ENCODE results near the gene RAN.

DNA sequence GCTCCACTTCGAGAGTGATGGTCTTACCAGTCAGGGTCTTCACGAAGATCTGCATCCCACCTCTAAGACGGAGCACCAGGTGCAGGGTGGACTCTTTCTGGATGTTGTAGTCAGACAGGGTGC, 2.2 kb downstream of the UBC start:
- PRO-cap = no peak

DNA sequence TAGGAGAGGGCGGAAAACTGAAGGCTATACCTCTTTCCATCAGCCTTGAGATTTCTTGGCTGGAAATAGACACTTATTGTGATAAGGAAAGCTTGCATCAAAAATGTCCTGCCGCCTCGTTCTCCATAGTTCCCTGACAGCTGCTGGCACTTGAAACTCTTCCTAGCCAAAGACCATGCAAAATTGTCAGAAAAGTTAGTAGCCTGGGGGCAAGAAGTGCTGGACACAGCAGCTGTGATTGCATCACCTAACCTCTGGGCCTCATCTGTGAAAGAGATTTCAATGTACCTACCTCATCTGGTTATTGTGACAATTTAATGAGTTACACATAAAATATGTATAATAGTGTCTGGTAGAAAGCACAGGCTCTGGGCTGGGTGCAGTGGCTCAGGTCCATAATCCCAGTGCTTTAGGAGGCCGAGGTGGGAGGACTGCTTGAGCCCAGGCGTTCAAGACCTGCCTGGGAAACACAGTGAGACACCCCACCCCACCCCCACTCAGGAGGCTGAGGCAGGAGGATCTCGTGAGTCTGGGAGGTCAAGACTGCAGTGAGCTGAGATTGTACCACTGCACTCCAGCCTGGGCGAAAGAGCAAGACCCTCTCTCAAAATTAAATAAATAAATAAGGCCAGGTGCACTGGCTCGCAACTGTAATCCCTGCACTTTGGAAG, 9.8 kb upstream of the UBC start:
- PRO-cap = no peak

DNA sequence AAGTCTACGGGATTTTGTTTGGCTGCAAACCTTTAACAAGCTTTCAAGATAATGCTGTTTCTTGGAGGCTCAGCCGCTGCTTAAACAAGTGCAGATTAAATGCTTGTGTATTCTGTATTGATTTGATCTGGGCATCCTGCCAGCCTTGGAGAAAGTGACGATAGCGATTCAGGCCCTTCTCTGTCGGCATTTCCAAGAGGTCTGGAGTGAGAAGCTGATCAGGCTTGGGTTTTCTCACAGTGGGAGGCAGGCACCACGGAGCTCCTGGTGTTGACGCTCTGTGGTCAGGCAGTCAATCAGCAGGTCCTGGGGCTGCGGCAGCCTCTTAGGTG, 34.2 kb downstream of the TMEM132B start:
- PRO-cap = no peak

- PRO-cap = no peak
Measured at GRCh38 chr12:126726536-126726849, 1540.3 kb downstream of the TMEM132B start.

GRCh38 chr12:126768548-126769083, 1498.4 kb upstream of the TMEM132C start:
- PRO-cap = no peak

GRCh38 chr12:127165393-127165892, 1101.5 kb upstream of the TMEM132C start:
- PRO-cap = no peak

- PRO-cap = no peak
Measured at GRCh38 chr12:127898571-127899005, 368.4 kb upstream of the TMEM132C start.

- PRO-cap = no peak
Measured at GRCh38 chr12:127944270-127944501, 322.8 kb upstream of the TMEM132C start.

GRCh38 chr12:128191629-128192057, 75.3 kb upstream of the TMEM132C start:
- PRO-cap = no peak

DNA sequence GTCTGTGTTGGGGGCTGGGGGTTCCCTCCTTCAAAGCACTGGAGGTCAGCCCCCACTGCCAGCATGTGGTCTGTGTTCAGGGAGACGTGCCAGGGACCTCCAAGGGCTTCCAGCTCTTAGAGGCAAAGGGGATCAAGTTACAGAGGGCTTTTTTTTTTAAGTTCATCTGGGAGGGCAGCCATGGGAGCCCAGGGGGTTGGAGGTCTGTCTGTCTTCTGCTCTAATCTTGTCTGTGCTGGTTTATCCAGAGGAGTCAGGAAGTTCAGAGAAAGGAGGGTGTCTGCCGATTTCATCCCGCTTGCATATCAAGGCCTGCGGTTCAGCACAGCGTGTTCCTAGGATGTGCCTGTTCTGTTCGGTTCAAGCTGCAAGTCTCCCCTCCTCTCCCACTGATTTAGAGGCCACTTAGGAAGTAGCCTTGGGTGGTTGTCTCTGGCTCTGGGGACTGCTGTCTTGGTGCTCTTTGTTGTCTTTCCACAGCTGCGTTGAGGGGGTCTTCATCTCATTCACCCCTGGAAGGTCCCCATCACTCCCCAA, 72.2 kb downstream of the TMEM132C start:
- PRO-cap = no peak

GRCh38 chr12:128603569-128603810, 220.3 kb downstream of the SLC15A4 start:
- PRO-cap = no peak

DNA sequence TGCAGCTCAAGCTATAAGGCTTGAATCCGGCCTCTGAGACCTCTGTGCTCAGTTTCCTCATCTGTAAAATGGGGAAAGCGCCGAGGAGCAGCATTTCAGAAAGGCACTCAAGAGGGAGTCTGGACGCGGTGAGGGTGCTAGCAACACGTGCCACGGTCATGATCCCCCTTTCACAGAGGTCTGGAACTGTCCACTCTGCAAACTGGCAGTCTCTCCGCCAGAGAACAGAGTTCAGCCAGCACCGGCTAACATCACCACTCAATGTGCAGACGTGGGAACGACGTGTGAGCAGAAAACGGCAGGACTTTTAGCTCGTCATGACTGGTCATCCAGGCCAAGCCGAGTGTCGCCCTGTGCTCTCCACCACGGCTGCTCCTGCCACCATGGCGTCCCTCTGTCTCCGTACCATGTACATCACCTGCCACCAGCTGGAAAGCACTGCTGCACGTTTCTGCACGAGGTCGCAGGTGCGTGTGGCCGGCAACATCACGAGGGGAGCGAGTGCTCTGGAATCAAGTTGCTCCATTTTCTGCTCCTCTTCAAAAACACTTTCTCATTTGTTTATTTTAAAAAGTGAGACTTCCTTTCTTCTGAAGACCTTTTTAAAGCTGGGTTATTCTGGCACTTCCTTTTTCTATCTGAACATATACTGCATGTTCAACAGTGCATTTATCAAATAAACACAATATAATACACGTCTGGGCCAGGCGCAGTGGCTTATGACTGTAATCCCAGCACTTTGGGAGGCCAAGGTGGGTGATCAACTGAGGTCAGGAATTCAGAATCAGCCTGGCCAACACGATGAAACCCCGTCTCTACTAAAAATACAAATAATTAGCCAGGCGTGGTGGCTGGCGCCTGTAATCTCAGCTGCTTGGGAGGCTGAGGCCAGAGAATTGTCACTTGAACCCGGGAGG, 28.1 kb downstream of the SLC15A4 start:
- PRO-cap = no peak

GRCh38 chr12:128818524-128819172, 5.1 kb downstream of the SLC15A4 start:
- PRO-cap = no peak

DNA sequence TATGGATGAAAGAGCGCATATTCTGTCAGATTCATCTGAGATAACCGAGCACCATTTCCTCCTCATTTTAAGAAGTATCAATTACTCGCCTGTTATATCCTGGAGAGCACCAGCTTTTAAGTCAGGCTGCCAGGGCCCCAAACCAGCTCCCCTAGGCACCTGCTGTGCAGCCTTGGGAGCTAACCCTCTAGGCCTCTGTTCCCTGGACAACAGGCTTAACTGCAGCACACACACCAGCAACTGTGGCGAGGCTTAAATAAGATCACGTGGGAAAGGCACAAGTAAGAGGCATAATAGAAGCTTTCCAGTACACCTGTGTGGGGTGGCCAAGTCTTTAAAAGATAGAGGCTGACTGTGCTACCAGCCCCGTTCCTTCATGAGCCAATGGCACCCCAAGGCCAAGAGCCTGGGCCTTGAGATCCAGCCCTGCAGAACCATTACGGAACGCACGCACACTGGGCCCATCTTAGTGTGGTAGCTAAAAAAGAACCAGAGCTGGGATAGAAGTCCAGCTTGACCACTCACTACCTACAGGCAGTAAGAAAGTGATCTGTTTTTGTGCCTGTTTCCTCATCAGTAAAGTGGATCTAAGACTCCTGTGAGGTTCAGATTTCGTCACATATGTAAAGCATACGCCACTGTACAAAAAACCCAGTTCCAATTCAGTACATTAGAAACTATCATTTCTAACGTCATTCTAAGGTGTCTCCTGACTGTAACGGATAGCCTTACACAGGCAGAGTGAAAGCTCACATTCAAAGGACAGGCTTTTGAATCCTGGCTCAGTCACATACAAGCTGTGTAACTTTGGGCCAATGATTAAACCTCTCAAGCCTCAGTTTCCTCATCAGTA, 3.8 kb downstream of the SLC15A4 start:
- PRO-cap = no peak

DNA sequence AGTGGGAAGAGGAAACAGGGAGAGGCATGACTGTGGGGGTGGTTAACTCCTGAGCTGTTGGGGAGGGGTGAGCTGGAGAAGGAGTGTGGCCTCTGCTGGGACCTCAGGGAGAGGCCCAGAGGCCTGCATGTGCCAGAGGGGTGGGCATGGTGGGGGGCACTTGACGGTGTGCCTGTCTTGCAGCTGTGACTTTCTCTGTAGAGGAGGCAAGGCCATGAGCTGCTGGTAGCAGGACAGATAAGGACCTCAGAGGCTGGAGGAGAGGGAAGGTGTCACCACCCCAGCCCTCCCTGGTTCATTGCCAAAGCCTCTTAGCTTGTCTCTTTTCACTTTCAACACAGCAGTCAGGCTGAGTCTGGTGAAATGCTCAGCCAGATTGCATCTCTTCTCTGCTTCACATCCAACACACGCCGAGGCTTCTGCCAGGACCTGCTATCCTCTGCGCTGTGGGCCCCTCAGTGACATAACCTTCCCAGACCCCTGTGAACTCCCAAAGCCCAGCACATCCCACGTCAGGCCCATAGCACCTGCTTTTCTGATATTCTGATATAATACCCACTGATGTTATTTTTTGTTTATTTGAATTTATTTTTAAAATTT, 11.5 kb downstream of the GLT1D1 start:
- PRO-cap = no peak

DNA sequence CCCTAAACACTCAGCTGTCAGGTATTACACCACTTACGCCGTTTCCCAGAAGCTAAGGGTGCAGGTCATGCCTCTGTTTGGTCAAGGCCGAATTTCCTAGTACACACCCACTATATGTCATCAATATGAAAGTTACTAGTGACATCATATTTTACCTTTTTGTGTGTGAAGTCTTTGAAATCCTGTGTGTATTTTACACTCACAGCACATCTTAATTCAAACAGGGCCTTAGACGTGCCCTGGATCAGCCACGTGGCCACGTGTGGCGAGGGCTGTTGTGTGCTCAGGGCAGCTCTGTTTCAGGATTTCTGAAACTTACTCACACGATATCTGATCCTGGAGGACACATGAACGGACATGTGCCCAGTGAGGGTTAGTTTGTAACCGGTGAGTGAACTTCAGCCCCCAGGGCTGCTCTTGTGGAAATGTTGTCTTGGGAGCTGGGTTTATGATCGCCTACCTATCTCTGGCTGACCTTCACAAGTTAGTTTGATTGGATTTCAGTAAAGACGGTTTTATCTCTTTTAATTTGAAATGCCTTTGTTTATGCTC, 51.9 kb downstream of the GLT1D1 start:
- PRO-cap = no peak

GRCh38 chr12:128920377-128920911, 67.2 kb downstream of the GLT1D1 start:
- PRO-cap = no peak

- PRO-cap = no peak
Measured at GRCh38 chr12:130139957-130140549, 22.2 kb upstream of the FZD10 start.

GRCh38 chr12:130871376-130872236, at the start of gene RAN:
Gene RAN (plus strand): TSS chr12:130872066.
- PRO-cap = bidirectional peak, plus-strand start at chr12:130872096, minus-strand start at chr12:130871693

DNA sequence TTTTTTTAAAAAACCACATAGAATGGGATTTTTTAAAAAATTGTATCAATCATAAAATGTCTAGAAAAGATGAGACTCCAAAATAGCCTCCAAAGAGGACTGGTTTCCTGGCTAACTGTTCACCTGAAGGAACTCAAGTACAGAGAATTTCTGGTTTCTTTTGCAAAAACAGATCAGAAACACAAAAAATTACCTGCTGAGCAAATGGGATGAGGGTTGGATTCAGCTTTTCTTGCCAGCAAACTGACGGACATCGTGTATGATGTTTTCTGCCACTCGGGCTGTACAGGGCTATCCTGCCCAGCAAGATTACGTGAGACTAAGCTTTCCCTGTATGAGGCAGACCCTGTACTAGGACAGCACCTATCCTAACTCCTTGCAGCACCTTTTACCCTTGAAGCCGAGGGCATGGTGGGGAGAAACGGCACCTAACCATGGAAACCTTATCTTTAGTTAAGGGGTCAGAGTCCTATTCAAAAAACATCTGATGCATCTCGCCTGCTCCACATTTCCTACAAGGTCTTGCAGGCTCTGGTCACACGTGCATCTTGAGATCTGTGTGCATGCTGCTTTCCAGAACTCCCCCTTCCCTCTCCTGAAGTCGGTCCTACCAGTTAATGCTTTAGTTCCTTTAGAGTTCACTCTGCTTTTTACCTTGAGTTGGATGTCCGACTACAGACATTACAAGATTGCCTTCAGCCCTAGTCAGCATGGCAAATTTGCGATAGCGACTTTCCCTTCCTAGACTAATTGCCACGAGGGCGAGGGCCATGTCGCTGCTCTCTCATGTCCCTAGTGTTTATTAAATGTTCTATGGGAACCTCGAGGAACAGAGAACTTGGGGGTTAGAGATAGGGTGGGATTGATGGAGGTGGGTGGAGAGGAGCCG, 6.4 kb downstream of the RAN start:
- PRO-cap = unidirectional peak, plus-strand start at position 265 of the sequence